ENCODE measurements around the genes ACTN4 and LGALS7B.

DNA sequence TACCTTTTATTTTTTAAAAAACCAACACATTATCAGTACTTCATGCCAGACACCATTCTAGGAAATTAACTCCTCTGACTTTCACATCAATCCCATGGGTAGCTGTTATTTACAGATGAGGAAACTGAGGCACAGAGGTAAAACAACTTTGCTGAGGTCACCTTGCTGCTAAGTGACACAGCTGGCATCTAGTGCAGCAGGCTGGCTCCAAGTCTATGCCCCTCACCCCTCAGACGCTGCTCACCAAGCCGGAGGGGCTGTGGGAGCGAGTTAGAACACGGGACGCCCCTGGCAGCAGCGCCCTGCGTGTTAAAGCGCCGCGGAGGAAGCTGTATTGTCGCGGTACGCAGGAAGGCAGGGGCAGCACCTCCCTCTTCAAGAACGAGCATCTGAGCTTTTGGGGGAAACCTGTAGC, 468 bp upstream of the C19orf33 start:
- PRO-cap: no peak

GRCh38 chr19:38375653-38376682, 1.6 kb downstream of the PSMD8 start:
- PRO-cap: no peak

GRCh38 chr19:38395894-38396157, 7.1 kb upstream of the FAM98C start:
- PRO-cap: no peak

GRCh38 chr19:38403539-38403907, 630 bp downstream of the FAM98C start:
- PRO-cap: unidirectional peak, minus-strand start at chr19:38403727

DNA sequence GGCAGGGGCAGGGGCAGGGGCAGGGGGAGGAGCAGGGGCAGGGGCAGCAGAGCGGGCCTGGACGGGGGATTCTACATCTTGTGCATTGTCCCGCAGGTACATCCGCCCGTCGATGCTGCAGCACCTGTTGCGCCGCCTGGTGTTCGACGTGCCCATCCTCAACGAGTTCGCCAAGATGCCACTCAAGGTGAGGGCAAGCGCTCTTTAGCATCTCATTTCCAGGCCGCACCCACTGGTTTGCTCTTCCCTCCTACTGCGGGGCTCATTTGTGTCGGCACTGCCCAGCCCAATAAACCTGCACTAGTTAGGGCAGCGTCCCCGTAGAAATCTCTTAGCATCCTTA, 69.3 kb downstream of the RYR1 start:
- PRO-cap: no peak

DNA sequence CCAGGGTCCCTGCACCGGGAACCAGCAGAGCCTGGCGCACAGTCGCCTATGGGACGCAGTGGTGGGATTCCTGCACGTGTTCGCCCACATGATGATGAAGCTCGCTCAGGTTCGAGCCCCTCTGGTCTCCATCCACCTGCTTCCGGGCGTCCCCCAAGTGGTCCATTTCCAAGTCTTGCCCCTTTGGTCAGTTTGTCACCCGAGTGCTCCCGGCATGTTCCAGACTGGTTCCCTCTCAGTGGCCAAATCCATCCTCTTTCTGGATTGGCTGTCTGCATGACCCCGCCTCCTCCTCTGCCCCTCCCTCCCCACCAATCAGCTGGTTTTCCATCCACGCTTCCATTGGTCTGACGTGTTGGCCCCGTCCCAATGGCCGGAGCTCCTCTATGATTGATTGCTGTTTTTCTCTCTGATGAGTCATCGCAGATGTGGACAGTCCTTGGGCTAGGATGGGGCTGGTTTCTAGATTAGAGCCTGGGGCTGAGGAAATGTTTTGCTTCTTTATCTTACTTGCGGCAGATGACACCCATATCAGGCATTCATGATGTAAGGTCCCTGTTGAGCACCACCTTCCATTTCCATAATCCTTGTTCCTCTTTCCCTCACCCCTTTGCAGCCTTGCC, 73.9 kb downstream of the MAP4K1 start:
- PRO-cap: bidirectional peak, plus-strand start at position 435 of the sequence, minus-strand start at position 248 of the sequence

GRCh38 chr19:38647558-38648719, at the start of gene ACTN4:
TSS of gene ACTN4 (plus strand) at chr19:38647649.
- PRO-cap: bidirectional peak, plus-strand start at chr19:38647687, minus-strand start at chr19:38647374

DNA sequence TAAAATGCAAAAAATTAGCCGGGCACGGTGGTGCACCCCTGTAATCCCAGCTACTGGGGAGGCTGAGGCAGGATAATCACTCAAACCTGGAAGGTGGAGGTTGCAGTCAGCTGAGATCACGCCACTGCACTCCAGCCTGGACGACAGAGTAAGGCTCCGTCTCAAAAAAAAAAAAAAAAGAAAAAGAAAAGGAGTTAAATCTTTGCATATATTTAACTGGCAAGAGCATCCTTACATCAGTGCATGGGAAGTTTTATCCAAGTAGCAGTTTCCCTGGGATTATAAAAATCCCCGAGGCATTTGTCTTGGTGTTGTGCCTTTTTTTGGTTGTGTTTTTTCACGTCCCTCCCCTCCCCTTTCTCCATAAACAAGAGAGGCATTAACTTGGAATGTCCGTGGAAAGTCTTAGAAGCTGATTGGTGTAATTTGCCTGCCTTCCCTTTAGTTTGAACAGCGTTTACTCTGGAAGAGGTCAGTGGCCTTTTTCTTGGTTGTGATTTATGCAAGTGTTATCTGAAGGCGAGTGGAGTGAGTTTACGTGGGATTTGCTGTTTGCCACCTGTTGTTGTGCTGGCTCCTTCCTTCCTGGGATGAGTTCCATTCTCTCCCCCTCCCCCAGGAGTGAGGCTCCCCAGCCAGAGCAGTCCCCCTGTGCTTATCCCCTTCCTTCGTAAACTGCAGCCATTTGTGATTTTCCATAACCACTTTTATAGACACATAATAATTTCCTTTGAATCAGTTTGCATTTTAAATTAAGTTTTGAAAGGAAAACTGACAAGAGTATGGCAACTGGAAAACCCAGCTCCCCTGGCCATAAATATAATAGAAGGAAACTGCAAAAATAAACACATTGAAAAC, 7.2 kb downstream of the ACTN4 start:
- PRO-cap: no peak

- PRO-cap: no peak
These were observed 43.5 kb downstream of the CAPN12 start for GRCh38 chr19:38700799-38701239.

DNA sequence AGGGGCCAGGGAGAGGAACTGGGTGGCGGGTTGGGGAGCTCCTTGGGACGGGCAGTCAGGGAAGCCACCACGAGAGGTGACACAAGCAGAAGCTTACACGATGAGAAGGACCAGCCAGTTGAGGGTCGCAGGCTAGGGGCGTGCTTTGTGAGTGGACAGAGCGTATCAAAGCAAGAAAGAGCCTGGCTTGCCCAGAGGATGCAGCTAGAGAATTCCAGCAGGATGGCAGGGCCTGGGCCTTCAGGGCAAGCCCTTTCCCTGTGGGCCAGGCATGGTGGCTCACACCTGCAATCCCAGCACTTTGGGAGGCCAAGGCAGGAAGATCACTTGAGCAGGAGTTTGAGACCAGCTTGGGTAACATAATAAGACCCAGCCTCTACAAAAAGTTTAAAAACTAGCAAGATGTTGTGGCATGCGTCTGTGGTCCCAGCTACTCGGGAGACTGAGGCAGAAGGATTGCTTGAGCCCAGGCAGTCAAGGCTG, 40.5 kb downstream of the CAPN12 start:
- PRO-cap: no peak

- PRO-cap: no peak
These were observed 16.8 kb downstream of the CAPN12 start for GRCh38 chr19:38727583-38727810.

DNA sequence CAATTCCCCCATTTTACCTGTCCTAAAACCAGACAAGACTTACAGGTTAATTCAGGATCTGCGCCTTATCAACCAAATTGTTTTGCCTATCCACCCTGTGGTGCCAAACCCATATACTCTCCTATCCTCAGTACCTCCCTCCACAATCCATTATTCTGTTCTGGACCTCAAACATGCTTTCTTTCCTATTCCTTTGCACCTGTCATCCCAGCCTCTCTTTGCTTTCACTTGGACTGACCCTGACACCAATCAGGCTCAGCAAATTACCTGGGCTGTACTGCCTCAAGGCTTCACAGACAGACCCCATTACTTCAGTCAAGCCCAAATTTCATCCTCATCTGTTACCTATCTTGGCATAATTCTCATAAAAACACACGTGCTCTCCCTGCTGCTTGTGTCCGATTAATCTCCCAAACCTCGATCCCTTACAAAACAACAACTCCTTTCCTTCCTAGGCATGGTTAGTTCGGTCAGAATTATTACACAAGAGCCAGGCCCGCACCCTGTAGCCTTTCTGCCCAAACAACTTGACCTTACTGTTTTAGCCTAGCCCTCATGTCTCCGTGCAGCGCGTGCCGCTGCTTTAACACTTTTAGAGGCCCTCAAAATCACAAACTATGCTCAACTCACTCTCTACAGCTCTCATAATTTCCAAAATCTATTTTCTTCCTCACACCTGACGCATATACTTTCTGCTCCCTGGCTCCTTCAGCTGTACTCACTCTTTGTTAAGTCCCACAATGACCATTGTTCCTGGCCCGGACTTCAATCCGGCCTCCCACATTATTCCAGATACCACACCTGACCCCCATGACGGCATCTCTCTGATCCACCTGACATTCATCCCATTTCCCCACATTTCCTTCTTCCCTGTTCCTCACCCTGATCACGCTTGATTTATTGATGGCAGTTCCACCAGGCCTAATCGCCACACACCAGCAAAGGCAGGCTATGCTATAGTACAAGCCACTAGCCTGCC, 8.7 kb upstream of the CAPN12 start:
- PRO-cap: no peak

GRCh38 chr19:38788782-38789417, at the start of gene LGALS7B:
TSS of gene LGALS7B (plus strand) at chr19:38789200.
- PRO-cap: no peak

GRCh38 chr19:38851075-38851696, 1.4 kb upstream of the HNRNPL start:
- PRO-cap: no peak

DNA sequence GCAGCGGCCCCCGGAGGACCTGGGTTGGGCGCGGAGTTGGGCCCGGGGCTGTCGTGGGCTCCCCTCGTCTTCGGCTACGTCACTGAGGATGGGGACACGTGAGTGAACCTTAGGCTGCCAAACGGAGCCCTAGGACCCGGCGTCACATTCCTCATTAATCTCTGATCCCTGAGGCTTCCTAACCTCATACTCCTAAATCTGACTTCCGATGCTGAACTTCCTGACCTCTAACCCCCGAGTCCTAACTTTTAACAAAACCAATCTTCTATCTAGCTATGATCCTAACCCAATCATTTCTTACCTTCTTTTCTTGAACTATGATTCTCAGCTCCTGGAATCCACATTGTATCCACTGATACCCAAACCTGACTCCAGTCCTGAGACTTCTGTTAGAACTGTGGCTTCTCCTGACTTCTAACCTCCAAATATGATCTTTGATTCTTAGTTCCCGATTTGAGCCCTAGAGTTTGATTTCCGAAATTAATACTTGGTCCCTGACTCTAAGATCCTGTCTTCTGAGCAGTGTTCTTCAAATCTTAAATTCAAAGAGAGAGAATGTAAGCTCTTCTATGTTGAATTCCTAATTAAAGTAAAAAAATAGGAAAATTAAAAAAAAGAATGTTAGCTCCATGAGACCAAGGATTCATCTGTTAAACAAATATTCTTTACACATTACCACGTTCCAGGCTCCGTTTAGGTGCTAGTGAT, 499 bp downstream of the NFKBIB start:
- PRO-cap: no peak

DNA sequence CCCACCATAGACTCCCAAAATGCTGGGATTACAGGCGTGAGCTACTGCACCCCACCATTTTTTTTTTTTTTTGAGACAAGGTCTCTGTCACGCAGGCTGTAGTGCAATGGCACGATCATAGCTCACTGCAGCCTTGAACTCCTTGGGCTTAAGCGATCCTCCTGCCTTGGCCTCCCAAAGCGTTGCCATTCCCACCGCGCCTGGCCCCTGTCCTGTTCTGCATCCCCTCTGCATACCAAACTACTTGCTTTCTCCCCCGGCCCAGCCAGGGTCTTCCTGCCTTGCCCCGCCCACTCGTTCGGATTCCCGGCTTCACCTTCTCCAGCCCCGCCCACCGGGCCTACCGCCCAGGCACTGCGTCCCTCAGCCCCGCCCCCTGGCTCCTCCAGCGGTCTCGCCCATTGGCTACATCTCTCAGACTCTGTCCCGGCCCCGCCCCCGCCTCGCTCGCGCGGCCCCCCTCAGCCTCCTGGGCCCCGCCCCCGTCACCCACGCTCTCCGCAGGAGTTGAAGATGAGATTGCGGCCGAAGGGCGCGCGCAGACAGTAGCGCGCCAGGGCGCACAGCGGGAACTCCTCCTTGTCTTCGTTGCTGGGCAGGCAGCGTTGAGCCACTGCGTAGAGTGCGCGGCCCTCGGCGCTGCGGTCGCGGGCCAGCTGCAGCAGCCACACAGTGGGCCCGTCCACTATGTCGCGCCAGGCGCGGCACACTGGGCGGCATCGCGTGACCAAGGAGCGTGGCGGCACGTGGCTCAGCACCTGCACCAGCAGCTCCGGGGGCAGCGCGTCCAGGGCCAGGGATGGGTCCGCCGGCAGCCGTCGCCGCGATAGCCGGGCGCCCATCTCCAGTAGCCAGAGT, 19.0 kb downstream of the MRPS12 start:
- PRO-cap: bidirectional peak, plus-strand start at position 503 of the sequence, minus-strand start at position 239 of the sequence

DNA sequence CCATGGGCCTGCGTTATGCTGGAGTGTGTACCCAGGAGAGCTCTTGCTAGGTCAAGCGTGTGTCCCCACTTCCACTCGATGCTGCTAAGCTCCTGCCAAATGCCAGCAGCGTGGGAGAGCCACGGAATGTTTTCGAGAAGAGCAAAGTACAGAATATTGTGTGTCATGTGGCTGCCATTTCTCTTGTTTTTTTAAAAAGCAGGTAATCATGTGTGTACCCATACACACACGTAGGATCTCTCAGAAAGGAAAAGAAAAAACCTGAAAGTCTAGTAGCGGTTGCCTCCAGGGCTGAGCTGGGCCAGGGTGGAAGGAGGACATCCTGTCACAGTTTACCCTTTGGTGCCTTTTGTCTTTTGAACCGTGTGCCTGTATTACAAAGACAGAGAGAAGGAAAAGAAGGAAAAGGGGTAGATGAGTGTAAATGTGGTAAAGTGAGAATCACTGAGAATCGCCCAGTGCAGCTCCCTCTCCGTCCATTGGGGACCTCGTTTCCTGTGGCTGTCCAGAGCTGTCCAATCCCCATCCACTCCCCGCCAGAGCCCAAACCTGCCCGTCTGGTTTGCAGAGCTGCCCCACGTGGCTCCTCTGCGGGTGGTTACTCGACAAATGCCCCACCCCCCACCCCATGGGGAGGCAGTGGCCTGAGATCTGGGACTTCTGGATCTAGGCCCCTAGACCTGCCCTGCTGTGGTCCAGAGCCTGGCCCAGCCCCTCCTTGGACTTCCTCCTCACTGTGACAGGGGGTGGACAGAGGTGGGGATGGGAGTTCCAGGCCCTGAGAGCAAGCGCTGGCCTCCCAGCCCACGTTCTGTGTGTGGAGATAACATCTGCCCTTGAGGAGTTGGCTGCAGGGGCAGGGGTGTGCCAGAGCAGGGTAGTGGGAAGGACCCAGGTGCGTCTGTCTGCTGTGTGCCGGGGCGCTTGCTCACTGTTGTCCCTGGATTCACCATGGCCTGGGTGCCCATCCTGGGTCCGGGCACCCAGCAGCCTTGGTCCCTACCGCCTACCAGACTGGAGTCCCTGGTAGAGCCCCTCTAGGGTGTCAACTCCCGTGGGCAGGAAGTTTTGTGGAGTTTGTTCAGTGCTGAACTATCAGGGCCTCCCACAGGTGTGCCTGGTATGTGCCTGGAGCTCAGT, 29.0 kb downstream of the PAK4 start:
- PRO-cap: no peak

DNA sequence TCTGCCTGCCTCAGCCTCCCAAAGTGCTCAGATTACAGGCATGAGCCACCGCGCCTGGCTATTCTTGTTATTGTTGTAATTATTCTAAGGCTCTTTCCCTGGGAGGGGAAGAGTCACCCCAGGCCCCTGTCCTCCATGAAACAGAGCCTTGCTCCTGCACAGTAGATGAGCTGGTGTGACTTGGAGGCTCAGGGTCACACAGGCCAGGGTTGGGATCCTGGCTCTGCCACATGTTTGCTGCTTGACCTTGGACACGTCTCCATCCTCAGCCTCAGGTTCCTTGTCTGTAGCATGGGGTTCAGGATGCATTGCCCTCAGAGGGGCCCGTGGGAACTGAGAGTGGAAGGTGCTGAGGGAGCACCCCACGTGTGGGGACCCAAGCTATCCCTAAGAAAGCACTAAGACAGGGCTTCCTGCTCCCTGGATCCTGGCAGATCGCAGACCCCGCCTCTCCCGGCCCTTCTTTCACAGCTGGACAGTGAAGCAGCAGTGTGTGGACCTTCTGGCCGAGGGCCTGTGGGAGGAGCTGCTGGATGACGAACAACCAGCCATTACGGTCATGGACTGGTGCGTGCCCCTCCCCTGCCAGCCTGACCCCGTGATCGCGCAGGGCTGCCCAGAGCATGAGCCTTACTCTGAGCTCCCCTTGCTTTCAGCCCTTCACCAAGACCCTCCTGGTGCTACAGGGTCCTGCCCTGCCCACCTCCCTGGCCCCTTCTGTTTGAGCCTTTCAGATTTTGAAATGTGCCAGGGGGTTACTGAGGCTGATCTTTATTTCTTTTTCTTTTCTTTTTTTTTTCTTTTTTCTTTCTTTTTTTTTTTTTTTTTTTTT, 2.2 kb downstream of the NCCRP1 start:
- PRO-cap: no peak

DNA sequence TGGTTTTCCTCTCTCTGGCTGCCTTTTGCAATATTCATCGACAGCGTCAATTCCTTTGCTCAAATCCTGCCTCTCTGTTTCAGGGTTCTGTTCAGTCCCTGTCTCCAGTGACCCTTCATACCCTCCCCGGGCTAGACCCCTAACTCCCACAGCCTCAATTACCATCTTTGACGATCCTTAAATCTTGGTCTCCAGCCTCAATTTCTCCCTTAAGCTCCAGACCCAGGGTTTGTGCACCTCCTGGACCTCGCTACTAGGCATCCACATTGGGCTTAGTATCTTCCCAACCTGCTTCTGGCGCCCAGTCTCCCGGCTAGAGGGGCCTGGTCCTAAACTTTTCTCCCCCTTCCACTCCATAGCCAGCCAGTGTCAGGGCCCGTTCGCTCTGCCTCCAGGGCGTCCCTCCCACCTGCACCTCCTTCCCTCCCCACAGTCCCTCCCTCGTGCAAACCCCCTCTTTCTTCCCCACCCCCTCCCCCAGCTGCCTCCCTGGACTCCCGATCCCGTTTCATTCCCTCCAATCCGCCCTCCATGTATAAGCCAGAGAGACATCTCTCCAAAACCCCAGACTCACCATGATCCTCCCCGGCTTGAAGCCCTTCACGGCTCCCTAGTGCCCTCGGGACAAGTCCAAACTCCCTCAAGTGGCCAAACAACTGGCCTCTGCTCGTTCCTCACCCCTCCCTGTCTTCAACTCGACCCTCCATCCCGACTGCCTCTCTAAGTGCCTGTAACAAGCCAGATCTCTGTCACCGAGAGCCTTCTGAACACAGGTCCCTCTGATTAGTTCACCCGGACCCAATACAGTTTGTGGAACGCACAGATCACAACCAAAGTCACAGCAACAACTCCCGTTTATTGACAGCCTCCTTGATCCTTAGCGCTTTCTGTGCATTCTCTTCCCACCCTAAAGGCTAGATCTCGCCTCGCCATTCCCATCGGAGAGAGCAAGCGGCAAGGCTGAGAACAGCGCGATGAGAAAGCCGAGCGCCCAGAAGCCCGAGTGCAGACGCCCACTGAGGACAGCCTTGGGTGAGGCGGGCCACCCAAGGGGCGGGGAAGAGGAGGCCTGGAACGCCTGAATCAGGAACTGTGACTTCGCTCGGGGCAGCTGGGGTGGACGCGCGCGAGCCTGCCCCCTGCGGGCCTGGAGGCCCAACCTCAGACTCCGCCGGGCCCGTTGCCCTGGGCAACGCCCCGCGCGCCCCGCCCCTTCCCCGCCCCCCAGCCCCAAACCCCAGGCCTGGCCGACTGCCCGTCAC, 853 bp upstream of the SAMD4B start:
- PRO-cap: unidirectional peak, minus-strand start at position 1,018 of the sequence

- PRO-cap: no peak
These were observed 663 bp downstream of the SAMD4B start for GRCh38 chr19:39342879-39343289.